NB4 (cell line): ENCODE measurements around a stretch of chr9.

DNA sequence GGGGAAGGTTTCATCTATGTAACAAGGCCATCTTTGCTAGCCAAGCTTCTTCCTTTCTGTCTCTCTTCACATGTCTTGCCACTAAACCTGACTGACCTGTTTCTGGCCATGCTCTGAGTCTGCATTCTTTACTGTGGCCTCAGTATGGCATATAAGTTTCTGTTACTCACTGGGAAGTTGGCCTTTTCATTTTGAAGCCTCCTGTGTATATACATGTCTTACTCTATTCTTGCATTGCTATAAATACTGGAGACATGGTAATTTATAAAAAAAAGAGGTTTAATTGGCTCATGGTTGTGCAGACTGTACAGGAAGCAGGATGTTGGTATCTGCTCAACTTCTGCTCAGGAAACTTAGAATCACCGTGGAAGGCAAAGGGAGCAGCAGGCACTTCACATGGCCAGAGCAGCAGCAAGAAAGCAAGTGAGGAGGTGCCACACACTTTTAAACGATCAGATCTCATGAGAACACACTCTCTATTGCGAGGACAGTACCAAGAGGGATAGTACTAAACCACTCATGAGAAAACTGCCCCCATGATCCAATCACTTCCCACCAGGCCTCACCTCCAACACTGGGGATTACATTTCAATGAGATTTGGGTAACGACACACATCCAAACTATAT, 48.1 kb downstream of the KCNV2 start:
- RRBS, result no CpG with 5 or more reads among the region's 4 CpGs

DNA sequence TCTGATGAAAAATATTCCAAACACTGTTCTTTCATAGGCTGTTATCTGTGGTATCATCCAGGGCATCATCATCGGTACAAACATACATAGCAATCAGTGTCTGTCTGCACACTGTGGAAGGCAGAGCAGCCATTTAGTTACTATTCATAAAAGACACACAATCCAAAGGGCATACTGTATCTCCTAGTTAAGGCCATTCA, 45.1 kb downstream of the PUM3 start:
- RRBS, result no CpG with 5 or more reads among the region's 1 CpG

DNA sequence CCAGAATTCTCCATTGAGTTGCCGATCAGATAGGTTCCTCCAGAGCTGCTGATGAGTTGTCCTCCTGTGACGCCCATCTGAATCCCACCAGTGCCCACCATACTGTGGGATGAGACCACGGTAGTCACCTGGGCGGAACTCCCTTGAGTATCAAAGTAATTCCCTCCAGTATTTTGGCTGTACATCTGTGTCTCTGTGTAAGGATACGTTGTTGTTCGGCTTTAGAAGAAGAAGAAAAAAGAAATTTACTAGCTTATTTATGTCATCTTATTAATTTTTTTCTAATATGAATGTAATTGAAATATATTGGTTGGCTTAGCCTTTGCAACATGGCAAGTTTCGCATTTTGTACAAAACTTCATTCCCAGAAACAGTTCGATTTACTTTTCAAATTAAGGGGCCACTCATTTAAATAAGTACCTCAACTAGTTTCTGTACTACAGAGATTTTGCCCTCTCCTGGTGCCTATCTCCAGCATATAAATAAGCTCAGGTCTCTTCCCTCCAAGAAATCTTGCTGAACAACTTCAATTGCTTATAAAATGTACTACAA, 195.4 kb downstream of the RFX3 start:
- RRBS, result no CpG with 5 or more reads among the region's 8 CpGs

DNA sequence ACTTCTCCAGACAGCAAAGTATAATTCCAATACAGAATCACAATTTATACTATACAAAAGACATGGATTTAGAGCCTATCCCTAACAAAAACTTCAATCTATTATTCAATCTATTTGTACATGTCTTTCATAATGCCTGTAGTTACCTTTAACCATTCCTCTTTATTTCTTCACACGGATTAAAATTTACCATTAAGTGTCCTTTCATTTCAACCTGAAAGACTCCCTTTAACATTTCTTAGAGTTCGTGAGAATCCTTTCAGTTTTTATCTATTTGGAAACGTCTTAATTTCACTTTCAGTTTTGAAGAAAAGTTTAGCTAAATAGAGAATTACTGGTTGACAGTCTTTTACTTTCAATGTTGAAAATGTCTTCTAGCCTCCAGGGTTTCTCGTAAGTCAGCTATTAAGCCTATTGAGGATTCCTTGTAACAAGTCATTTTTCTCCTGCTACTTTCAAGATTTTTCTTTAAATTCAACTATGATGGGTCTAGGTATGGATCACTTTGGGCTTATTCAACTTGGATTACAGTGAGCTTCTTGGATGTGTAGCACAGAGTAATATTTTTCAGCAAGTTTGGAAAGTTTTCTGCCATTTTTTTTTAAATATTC, 48.6 kb downstream of the RFX3 start:
- RRBS, result no CpG with 5 or more reads among the region's 4 CpGs

- RRBS, result no CpG with 5 or more reads among the region's 5 CpGs
These were observed 17.5 kb downstream of the RFX3 start for GRCh38 chr9:3508145-3508941.

GRCh38 chr9:4143789-4144343, 156.0 kb downstream of the GLIS3 start:
- RRBS, result no CpG with 5 or more reads among the region's 11 CpGs

DNA sequence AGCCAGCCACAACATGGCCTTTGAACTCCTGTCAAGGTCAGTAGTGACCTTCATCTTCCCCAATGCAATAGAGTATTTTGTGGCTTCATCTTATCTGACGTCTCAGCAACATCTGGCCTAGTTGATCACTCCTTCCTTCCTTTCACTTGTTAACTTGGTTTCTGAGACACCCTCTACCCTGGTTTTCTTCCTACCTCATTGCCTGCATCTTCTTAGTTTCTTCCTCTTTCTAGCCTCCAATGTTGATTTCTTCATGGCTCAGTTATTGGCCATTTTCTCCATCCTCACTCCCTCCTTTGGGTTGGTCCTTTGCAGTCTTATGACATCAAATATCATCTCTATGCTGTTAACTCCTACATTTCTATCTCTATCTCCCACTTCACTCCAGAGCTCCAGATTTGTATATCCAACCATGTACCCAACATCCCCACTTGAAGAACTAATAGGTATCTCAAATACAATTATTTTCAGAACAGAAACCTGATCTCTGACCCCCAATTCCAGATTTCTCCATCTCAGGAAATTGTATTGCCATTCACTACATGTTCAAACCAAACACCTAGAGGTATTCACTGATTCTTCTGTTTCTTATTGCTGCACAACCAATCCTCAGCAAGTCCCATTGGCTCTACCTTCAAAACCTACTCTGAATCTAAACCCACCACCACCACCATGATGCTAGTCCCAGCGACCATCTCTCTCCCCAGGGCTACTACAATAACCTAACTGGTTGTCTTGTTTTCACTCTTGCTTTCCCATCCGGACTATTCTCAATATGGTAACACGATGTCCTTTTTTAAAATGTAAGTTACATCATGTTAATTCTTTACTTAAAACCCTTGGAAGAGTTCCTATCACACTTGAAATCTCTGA, 36.0 kb downstream of the GLIS3 start:
- RRBS, result no CpG with 5 or more reads among the region's 4 CpGs

DNA sequence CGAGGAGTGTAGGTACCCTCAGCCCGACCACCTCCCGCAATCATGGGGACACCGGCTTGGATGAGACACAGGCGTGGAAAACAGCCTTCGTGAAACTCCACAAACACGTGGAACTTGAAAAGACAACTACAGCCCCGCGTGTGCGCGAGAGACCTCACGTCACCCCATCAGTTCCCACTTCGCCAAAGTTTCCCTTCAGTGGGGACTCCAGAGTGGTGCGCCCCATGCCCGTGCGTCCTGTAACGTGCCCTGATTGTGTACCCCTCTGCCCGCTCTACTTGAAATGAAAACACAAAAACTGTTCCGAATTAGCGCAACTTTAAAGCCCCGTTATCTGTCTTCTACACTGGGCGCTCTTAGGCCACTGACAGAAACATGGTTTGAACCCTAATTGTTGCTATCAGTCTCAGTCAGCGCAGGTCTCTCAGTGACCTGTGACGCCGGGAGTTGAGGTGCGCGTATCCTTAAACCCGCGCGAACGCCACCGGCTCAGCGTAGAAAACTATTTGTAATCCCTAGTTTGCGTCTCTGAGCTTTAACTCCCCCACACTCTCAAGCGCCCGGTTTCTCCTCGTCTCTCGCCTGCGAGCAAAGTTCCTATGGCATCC, 957 bp downstream of the GLIS3 start:
- RRBS, result 3% methylated on average over 17 of the region's 39 CpGs

DNA sequence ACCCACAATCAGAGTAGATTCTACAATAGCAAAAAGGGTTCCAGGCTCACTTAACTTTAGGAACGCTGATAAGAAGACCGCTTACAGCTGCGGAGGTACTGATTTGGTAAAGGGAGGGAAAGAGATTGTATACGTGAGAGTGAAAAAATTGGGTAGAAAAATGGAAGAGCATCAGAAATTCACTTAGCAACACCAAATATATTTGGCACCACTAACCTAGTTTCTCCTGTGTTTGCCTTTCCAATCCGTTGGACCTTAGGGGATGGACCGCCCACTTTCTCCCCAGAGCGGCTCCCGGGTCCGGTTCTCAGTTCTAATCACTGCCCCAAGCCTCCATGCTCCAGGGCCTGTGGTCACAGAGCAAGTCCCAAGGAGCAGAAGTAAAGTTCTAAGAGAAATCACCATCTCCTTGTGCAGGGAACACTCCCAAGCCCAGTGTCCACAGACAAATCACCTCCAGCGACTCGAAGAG, 820 bp upstream of the SLC1A1 start:
- RRBS, result no CpG with 5 or more reads among the region's 11 CpGs

GRCh38 chr9:4582876-4583581, 79.1 kb upstream of the PLPP6 start:
- RRBS, result no CpG with 5 or more reads among the region's 17 CpGs

- RRBS, result 17% methylated on average over 3 of the region's 40 CpGs
These were observed 717 bp upstream of the AK3 start for GRCh38 chr9:4741511-4742327.

- RRBS, result no CpG with 5 or more reads among the region's 17 CpGs
These were observed 22.0 kb upstream of the AK3 start for GRCh38 chr9:4762756-4763609.

DNA sequence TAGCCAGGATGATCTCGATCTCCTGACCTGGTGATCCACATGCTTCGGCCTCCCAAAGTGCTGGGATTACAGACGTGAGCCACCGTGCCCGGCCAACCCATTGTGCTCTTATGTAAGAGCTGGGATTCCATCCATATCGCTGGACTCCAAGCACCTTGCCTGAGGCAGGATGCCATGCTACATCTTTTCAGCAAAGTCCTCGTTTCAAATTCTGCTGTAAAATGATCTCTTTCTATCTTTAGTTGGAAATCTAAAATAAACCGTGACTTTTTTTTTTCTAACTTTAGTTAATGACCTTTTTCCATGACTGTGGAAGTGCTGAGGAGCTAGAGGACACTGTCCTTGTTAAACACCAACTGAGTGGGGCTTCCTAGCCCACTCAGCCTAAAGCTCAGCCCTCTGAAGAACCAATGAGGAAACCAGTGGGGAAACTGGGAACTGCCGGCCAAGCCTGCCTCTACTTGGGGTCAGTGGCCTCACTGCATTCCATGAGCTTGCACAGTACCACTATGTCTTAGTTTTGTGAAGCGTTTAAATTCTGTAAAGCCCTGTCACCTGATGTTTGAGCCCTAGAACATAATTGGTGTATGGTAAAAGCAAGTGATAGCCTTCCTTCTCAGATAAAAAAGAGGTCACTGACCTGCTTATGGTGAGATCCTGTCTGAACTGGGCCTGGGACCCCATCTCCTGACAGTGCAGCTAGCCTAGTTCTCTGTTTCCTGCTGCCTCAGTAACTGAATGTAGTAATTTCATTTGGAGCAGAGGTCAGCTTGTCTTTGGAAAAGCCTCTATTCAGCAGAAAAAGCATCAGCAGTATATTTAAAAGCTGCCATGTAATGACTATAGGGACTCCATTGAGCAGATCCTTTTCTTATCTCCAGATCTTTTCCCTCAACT, 61.0 kb downstream of the RCL1 start:
- RRBS, result no CpG with 5 or more reads among the region's 10 CpGs

DNA sequence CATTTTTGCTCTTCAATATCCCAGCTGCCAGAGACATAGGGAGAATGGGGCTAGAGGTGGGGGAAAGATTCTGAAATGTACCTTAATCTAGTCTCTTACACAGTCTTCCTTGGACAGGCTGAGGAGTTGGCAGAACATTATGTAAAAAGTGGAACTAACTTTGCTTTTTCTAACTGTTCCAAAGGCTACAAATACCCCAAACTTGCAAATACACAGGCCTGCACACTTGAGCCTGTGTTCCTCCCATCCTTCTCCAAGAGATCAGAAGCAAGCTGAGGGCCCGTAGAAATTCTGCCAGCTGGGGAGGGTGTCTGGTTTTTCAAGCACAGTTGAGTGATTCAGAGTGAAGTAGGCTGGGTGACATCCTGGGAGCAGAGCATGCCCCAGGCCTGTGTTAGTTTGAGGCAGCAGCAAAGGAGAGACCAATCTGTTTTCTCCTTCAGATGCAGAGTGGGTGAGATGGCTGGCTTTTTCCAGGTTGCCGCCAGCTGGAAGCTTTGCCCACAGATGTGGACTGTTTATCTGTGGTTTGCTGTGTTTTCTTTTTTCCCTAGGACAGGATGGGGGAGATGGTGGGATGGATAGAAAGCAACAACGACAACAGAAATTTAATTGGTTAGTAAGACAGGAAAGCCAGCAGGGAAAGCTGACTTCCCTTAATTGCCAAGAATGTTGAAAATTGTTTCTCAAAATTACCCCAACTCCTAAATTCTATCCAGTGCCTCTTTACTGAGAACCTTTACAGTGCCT, 63.1 kb downstream of the RCL1 start:
- RRBS, result no CpG with 5 or more reads among the region's 3 CpGs

DNA sequence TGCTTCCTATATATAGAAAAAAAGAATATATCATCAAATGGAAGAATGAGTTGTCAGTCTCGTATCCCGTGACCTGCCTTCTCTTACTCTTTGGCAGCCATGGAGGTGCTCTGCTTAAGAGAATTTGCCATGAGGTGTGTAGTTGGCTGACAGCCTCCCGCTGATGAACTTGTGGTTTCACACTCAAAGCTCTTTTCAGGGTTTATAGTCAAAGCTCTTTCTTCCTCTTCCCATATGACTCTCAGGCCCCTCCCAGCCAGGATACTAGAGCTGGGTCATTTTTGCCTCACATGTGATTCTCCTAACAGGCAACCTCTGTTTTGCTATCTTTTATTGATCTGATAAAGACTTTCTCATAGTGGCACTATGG, 13.7 kb upstream of the JAK2 start:
- RRBS, result no CpG with 5 or more reads among the region's 3 CpGs

DNA sequence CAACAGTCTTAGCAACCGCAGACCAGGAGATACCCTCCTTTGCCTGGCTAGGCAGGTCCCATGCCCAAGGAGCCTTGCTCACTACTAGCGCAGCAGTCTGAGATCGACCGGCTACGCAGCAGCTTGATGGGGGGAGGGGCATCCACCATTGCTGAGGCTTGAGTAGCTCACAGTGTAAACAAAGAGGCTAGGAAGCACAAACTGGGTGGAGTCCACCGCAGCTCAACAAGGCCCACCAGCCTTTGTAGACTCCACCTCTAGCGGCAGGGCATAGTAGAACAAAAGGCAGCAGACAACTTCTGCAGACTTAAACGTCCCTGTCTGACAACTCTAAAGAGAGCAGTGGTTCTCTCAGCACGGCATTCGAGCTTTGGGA, 12.5 kb downstream of the RLN1 start:
- RRBS, result no CpG with 5 or more reads among the region's 10 CpGs

- RRBS, result no CpG with 5 or more reads among the region's 4 CpGs
These were observed 3.0 kb downstream of the RLN1 start for GRCh38 chr9:5336663-5337157.

- RRBS, result no CpG with 5 or more reads among the region's 4 CpGs
These were observed 1.4 kb downstream of the RIC1 start for GRCh38 chr9:5630268-5630662.

DNA sequence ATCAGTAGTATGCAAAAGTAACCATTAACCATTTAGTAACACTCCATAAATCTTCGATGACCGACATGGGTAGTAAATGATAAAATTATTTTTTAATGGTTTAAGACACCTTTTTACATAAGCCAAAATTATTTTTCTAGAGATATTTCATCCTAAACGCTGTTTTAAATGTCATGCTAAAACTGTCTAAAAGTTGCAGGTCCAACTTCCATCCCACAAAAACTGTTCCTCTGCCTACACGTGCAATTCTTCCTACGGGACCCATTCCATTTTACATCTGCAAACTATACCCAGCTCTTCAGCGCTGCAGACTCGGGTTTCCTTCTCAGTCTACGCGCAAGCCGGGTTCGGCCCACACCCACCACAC, 1.6 kb downstream of the KIAA2026 start:
- RRBS, result no CpG with 5 or more reads among the region's 11 CpGs